ENCODE results near the genes FGFBP3 and LGI1.

GRCh38 chr10:91812572-91813391 lies 14.6 kb downstream of the TNKS2 start:
- RRBS: no CpG with 5 or more reads among the region's 8 CpGs

- RRBS: no CpG with 5 or more reads among the region's 10 CpGs
These were observed 42.0 kb downstream of the TNKS2 start for GRCh38 chr10:91839903-91840907.

- RRBS: no CpG with 5 or more reads among the region's 12 CpGs
These were observed at the start of gene FGFBP3 for GRCh38 chr10:91909352-91909893. FGFBP3 (minus strand) TSS chr10:91909486.

GRCh38 chr10:91935359-91935837 lies 11.8 kb downstream of the BTAF1 start:
- RRBS: no CpG with 5 or more reads among the region's 8 CpGs

GRCh38 chr10:92122724-92123511 lies 168.0 kb downstream of the CPEB3 start:
- RRBS: no CpG with 5 or more reads among the region's 8 CpGs

GRCh38 chr10:92538217-92538749 lies 35.6 kb downstream of the IDE start:
- RRBS: no CpG with 5 or more reads among the region's 4 CpGs

GRCh38 chr10:92572660-92573023 lies 1.3 kb downstream of the IDE start:
- RRBS: no CpG with 5 or more reads among the region's 6 CpGs

DNA sequence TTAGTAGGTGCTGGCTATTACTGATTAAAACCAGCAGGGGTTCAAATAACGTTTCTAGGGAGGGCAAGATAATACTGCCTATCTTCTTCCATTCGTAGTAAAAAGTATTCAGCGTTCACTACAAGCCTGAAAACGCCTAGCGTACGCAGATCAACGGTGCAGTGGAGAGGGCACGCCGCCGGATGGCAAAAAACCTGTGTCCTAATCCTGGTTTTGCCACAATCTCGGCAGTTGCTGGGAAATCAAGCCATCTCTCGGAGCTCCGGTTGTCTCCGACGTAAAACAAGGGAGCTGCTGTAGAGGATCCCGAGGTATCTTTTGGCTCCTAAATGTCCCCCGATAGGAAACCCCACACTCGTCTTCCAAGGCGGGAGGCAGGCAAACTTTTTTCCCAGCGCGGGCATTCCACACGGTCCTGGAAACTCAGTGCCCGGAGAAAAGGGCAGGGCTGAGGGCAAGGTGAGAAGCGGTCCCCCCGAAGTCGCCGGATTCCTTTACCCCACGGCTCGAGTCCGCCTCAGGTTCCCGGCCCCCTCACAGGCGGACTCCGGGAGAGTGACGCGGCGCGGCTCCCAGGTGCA lies 779 bp downstream of the IDE start:
- RRBS: 5% methylated on average over 13 of the region's 37 CpGs

GRCh38 chr10:92809835-92810126 lies 38.5 kb upstream of the EXOC6 start:
- RRBS: no CpG with 5 or more reads among the region's 3 CpGs

GRCh38 chr10:92848642-92849465 lies 534 bp downstream of the EXOC6 start:
- RRBS: 2% methylated on average over 51 of the region's 84 CpGs

DNA sequence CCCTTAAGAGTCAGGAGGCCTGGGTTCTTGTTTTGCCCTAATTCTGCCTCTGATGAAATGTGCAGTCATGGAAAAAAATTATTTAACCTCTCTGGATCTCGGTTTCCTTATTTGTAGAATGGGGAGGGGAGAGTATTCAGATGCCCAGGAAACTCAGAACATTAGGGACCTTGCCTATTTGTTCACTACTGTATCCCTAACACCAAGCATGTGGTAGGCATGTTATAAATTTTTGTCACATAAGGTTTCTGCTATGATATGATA lies 1.3 kb downstream of the EXOC6 start:
- RRBS: no CpG with 5 or more reads among the region's 1 CpG

DNA sequence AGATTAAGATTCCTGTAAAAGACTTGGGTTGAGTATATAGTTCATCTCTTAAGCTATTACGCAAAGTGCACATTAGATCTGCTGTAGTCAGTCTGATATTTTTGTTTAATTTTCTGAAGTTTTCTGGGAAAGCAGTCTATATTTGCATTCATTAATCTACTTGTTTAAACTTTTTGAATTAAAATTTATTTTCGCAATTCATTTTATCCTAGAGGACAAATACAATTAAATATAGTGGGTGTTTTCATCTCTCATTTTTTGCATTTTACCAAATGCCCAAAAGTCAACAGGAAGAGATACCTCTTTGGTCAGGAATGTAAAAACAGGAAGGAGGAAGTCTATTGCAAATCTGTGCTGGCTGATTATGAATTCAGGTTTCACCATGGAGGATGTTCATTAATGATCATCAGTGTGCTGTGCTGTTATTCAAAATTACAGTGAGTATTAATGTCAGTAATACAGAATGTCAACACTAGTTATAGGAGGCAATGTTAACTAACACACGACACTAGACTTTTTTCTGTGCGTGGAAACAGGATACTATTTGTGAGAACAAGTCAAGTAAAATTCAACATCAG lies 24.6 kb downstream of the EXOC6 start:
- RRBS: no CpG with 5 or more reads among the region's 4 CpGs

DNA sequence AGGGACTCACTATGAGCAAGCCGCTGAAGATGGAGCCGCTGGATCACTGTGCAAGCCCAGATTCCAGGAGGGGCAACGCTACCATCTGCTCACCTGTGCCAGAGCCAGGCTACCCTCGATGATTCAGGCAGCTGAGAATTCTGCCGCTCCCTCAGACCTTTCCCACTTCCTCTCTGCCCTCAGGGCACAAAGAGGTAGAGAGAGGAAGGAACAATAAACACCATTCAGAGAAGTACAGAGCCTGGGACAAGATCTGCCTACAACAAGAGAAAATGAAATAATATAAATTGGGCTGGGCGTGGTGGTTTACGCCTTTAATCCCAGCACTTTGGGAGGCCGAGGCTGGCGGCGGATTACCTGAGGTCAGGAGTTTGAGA lies 98.1 kb downstream of the MYOF start:
- RRBS: no CpG with 5 or more reads among the region's 10 CpGs

DNA sequence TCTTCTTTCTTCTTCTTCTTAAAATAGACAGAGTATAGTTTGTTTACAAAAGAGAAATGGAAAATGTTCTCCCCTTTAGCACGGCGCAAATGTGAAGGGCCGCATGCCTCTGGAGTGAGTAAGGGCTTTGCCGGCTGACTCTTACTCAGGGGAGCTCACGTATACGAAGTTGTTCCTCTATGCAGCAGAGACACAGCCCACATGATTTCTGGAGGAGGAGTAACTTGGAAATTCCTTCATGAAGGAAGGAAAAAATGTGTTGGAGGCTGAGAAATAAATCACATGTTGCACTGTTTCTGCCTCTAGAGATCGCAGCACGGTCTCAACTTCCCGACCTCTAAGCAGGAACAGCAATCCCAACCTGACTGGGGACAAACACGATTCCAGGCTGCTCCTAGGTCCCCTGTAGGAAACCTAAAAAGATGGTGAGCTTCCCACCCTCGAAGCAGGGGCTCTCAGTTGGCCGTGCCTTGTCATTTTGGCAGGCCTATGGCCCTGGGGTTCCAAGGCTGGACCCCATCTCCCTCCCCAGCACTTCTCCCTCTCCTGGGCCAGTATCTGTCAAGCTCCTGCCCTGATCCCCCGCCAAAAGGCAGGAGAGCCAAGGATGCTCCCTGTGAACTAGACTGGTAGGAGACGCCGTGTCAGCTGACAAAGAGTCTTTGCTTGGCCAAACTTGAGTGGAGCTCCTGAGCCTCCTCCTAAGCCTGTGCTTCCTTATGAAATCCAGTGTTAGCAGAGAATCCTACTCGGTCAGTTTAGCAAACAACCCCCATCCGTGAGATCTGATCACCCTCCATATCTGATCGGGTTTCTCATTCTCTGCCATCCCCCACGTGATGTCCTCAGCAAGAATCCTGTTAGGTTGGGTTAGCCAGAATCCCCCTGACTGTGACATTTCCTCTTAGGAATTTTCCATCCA lies 44.6 kb downstream of the MYOF start:
- RRBS: no CpG with 5 or more reads among the region's 19 CpGs

- RRBS: no CpG with 5 or more reads among the region's 22 CpGs
These were observed 43.8 kb downstream of the MYOF start for GRCh38 chr10:93438191-93438872.

GRCh38 chr10:93554820-93555493 lies 11.5 kb upstream of the FFAR4 start:
- RRBS: no CpG with 5 or more reads among the region's 15 CpGs

- RRBS: 43% methylated on average over 1 of the region's 28 CpGs
These were observed 1.4 kb downstream of the FFAR4 start for GRCh38 chr10:93567867-93568342.

DNA sequence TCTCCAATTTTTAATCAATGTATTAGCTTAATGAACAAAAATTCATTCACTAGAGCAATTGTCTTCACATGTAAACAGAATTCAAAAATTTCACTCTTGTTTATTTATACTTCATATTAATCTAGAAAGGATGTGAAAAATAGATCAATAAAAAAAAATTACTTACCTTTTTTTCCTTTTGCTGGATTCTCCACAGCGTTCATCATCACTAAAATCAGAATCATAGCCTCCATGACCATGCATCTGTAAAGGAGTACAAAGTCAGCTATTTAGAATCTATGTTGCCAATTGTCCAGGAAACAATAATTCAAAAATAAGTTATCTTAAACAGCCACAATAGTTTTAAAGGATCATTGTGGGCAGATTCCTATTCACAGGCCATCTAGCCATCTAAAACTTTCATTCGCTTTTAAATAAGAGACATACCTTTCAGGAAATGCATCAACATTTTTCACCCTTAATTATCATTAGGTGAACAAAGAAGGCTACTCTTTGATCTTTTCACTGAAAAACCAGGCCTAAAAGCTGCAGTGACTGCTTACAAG lies 2.5 kb downstream of the FRA10AC1 start:
- RRBS: no CpG with 5 or more reads among the region's 2 CpGs

DNA sequence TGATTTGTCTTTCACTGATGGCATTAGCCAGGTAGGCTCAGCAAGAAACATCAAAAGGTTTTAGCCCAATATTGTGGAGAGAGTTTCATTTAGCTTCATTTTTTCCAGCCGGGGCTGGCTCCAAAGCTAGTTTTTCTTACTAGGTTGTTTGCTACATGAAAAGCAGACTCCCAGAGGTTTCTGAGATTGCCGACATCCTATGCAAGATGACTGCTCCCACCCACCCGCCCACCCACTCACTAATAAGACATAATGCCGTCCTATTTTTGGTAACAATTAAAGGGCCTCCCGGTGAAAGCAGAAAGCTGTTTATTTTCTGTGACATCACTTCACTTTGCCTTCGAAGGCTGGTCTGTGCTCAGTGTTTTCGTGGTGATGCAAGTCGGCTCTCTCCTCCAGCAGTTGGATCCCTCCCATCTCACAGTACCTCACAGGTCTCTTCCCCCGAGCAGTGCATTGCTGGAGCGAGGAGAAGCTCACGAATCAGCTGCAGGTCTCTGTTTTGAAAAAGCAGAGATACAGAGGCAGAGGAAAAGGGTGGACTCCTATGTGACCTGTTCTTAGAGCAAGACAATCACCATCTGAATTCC lies at the start of gene LGI1:
Gene LGI1, plus strand, starts transcription at position 421 of the 590 bp plus-strand sequence.
- RRBS: no CpG with 5 or more reads among the region's 11 CpGs

DNA sequence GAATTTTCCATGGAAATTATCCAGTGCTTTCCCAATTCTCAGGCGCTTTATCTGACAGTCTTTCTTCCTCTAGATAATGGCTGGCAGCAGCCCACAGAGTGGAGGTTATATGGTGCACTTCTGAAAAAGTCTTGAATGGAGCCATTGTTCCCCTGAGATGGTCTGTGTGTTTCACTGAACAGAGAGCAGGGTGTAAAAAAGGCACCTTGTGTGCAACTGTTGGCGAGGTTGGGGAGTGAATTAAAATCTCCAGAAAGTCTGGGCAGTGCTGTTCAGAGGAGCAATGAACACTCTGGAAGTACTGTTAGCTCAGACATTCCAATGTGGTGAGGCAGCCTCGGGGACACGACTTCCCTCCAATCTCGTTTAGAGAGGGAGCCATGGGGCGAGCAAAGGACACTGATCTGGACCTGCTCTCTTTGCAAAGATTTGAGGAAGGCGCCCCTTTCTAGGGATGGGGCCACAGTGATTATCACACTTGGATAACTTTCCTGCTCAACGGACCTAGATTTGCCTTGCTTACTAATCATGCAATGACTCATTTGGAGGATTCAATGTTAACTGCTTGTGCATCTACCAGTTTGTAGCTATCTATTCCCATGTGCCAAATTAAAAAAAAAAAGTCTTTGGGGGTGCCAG lies 1.9 kb upstream of the PLCE1 start:
- RRBS: no CpG with 5 or more reads among the region's 8 CpGs

All from GM19240 (cell line).